Frontal cortex (tissue), 2 donors: ENCODE measurements around a stretch of chr1.

- RAMPAGE, long total RNA = no peak
These were observed 316.4 kb upstream of the DUSP10 start for GRCh38 chr1:222058340-222058677.

DNA sequence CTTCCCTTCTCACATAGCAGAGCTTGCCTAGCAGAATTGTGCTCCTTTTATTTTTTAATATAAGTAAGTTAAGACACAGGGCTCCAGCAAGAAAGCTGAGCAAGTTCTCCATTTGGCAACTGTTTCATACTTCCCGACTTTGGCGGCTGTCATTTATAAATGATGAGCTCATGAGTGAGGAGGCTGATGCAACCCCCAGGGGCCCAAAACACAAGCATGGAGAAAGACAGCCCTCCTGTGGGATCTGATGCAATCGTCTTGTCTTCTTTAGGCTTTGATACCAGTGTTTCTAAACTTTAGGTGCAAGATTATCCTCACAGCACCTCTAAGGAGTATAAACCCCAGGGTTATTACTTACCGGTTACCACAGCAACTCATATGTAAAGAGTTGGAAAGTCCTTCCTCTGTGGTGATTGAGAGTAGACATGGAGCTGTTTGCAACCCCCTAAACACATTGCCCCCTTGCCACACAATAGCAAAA, 92.5 kb downstream of the HHIPL2 start:
- RAMPAGE, long total RNA = no peak

GRCh38 chr1:222711132-222711668, 1.1 kb downstream of the AIDA start:
- RAMPAGE, long total RNA = no peak

GRCh38 chr1:222746288-222746690, 9.3 kb downstream of the FAM177B start:
- RAMPAGE, long total RNA = no peak

GRCh38 chr1:222995261-222995984, 147.6 kb downstream of the TLR5 start:
- RAMPAGE, long total RNA = no peak

GRCh38 chr1:223023083-223023661, 119.9 kb downstream of the TLR5 start:
- RAMPAGE, long total RNA = no peak

DNA sequence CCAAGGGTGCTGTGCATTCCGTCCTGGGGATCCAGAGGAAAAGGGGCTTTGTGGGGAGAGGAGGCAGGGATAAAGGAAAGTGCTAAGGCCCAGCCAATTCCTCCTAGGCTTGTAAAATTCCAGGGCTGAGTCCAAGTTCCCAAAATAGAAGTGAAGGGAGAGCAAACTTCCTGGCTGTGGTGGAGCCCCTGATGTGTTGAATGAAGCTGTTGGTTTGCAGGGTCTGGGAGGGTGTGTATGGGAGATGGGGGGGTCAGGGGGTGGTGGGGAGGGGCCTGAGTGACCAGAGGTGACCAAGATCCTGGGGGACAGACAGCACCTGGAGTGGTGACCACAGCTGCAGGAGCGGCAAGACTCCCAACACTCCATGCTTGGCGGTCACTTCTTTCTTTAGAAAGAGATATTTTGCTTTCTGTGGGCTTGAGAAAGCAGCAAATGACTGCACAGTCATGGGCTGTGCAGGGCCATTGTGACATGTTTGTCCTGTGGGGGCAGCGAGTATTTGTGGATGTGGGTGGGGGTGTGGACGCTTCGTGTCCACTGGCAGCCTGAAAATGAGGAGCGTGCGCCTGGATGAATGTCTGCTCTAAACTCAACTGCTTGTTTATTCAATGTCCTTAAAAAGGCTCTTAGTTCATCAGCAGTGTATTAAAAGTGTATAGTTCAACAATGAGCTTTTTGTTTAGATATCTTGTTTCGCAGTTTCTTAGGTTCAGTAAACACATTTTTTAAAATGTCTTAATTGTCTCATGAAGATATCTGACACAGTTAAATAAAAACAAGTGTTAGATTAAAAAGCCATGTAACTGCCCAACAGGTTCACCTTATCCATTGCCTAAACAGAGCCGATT, 68.2 kb downstream of the TLR5 start:
- RAMPAGE, long total RNA = no peak

GRCh38 chr1:223143699-223144314, 759 bp upstream of the TLR5 start:
- RAMPAGE, long total RNA = no peak

DNA sequence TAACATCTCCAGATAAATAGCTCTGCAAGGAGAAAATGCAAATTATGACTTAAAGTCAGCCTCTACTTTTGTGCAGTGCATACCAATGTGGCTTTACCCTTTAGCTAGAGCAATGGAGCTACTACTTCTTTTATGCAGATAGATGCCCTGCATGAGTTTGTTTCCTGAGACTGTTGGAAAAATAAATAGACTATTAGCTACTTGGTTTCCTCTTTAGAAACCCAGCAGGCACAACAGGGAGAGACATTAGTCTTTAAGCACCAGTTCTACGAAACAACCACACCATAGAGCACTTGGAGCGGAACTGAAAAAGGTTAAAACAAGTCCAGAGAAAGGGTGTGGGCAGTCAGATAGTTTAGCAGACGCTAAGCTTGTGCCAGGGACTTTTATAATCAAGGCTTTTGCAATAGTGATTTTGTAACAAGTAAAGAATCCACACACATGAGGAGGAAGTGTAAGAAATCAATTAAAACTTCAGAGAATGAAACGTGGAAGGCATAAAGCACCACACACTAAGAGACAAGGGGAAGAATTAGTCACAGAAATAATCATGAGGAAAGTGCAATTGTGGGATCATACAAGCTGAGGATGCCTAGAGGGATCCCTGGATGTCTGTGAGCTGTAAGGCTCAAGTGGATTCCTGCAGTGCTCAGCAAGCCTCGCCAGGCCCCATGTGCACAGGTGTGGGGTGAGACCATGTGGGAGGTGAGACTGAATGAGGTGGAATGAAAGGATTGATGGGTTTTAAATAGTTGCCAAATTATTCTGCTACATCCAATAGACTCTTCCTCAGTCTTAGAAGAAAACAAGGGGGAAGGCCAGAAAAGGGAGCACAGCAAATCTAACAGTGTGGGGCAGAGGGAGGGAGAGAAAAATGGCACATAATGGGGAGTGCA, 37.8 kb upstream of the TLR5 start:
- RAMPAGE, long total RNA = no peak

DNA sequence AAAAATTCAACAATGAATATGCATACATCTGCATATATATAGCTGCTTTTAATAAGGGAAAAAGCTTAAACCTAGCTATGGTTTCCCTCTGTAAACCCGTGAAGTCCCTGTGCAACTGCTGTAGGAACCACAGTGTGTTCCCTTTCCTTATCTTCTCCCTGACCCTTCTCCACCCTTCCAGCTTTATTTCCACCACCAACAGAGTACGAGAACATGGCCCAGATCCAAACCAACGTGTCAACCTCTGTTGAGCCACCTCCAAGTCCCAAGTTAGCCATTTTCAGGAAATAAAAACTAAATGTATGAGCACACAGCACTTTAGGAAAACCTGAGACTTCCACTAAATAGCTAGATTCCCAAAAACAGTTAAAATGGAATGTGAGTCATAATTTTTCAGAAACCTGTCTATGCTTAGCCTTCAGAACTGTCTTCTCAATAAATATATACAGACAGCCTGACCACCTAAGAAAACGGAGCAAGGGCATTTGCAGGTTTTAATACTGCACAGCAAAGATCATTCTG, 20.2 kb downstream of the SUSD4 start:
- RAMPAGE, long total RNA = no peak

DNA sequence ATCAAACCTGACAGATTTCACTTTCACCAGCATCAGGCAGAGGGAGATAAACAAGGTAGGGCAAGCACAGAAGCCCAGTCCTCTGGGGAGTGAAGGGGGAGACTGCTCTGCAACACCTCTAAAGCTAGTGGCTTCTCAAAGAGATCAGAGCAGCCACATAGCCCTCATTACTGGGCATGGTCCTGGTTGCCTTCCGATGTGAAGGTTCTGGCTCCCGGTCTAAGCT, 33.9 kb downstream of the CAPN8 start:
- RAMPAGE, long total RNA = no peak

DNA sequence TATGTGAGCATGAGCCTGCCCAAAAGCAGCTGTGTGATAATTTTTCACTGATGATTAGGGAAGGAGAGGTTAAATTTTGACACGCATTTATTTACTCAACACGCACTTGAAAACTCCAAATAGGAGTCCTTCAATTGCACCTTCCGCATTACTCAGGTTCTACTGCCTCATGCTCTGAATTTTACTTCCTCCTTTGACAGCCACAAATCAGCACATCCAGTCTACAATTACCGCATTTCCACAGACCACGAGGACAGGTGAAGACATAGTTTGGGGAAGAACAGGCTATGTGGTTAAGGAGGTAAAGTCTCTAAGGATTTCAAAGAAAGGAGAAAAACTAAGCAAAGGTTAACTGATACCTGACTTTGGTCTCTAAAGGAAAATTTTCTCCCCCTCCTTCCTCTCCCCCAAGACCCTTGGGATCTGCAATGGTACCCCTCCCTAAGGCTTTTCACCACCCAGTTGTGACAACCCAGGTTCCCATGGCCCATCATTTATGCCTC, 2.5 kb downstream of the CAPN8 start:
- RAMPAGE, long total RNA = no peak

DNA sequence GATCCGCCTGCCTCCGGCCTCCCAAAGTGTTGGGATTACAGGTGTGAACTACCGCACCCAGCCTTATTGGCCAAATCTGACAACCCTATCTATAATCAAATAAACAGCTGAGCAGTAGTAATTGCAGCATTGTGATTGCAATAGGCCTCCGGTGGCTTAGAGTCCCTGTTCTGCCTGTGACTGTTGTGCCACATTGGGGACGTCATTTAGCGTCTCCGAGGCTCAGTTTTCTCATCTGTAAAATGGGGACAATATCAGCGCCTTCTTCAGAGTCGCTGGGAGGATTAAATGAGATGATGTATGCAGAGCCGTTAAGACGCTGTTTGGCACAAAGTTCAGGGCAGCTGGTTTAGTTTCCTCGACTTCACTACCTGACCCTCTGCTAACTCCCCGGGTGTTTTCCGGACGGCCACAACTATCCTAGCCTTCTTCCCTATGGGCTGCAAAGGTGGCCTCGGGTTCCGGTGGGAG, 470 bp upstream of the CAPN2 start:
- RAMPAGE, long total RNA = no peak

GRCh38 chr1:223726026-223727333, 14.1 kb downstream of the CAPN2 start:
- RAMPAGE, long total RNA = no peak

DNA sequence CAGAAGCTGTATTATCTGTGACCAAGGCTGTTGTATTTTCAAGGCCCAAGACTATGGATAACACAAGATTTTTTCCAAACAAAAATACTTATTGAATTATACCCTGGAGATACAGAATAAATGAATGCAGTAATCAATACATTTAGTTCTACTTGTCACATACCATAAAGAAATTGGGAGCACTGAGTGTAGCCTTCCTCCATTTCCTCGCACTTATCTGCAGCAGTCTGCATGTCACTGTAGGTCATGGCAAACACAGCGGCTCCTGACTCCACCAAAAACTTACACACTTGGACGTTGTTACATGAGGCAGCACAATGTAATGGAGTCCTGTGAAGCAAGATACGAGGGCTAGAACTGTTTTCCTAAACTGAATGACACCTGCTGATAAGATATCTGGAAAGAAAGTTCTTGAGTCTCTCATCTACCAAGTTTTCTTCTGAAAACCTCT, 56.9 kb downstream of the TP53BP2 start:
- RAMPAGE, long total RNA = no peak

GRCh38 chr1:223799621-223800334, 46.0 kb downstream of the TP53BP2 start:
- RAMPAGE, long total RNA = no peak

DNA sequence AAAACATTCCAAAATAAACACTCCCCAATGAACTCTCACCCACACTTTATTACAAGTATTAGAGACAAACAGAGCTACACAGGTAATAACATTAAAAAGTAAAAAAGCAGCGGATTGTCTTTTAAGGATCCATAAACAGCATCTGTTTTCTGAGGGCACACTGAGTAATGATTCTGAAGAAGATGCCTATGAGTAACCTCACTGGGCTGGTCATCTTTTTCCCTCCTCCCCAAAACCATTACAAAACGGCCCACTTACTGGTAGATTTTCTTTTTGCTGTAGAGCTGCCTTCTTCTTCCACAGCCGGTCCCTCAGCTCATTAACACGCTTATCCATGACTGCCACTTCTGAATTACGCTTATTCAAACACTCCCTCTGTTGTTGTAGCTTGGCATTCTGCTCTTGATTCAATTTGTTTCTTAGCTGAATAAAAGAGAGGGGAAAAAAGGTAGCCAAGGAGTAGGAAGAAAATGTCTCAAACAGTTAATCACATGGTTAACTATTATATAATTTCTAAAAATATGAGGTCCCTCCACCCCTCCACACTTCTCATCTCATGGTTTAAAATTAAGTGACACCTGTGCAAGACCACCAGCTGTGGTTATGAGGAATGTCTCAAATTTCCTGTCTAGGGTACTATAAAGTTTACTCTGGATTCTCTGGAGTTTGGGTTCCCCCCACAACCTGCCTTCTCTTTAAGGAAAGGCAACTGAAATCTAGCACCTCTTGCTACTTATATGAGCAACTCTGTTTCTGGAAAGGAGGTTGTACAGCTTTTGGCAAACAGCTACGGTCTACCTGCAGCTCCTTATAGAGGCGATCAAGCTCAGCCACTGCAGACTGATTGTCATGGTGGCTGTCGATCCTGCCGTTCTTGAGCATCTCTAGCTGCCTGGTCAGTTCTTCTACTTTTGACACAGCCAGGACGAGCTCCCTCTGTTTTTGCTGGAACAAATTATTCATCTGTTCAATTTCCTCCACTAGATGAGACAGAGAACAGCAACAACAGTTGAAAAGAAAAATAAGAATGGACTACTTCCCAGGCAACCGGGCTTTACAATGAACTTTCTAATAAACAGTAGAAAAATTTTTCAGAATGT, 42.9 kb downstream of the TP53BP2 start:
- RAMPAGE, long total RNA = no peak

DNA sequence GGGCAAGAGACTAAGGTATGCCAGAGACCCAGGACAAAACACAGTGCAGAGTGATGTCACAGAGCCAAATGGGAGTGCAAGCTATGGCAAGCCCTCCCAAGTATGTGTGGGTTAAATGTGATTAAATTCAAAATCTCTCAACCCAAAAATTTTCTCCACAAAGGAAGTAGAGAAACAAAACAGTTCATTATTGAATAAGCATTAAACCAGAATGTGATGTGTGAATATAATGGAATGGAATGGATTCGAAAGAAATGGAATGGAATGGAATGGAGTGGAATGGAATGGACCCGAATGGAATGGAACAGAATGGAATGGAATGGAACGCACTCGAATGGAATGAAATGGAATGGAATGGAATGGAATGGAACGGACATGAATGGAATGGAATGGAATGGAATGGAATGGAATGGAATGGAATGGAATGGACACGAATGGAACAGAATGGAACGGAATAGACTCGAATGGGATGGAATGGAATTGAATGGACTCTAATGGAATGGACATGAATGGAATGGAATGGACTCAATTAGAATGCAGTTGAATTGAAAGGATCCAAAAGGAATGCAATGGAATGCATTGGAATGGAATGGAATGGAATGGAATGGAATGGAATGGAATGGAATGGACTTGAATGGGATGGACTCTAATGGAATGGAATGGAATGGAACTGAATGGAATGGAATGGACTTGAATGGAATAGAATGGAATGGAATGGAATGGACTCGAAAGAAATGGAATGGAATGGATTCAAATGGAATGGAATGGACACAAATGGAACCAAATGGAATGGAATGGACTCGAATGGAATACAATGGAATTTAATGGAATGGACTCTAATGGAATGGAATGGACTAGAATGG, 102.2 kb upstream of the FBXO28 start:
- RAMPAGE, long total RNA = no peak

- RAMPAGE, long total RNA = no peak
These were observed 33.5 kb upstream of the FBXO28 start for GRCh38 chr1:224080122-224081081.

DNA sequence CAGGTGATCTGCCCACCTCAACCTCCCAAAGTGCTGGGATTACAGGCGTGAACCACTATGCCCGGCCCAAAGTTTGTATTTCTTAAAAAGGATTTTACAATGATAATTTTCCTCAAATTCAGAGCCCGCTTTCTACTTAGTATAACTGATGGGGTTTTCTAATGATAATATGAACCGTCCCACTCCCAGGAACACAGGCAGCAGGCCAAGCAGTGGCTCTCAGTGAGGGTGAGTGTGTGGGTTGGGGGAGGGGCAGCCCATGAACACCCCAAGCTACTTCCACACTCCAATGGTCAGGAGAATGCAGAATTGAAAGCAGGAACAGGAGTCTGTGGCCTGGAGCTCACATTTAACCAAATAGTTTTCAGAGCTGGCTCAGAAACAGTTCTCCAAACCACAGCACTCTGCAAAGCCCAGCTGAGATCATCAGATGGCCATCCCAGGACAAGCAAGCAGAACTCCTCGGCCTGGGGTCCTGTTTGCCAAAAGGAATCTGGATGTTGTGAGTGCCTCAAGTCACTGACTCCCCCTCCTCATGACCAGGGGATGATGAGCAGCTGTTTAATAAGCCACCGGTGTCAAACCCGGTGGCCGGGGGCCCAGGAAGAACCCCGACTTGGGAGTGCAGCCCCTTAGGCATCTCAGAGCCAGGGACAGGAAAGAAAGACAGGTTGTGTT, 20.2 kb downstream of the DEGS1 start:
- RAMPAGE, long total RNA = no peak